Measurements from ENCODE around the genes NLRP6 and SCT.

DNA sequence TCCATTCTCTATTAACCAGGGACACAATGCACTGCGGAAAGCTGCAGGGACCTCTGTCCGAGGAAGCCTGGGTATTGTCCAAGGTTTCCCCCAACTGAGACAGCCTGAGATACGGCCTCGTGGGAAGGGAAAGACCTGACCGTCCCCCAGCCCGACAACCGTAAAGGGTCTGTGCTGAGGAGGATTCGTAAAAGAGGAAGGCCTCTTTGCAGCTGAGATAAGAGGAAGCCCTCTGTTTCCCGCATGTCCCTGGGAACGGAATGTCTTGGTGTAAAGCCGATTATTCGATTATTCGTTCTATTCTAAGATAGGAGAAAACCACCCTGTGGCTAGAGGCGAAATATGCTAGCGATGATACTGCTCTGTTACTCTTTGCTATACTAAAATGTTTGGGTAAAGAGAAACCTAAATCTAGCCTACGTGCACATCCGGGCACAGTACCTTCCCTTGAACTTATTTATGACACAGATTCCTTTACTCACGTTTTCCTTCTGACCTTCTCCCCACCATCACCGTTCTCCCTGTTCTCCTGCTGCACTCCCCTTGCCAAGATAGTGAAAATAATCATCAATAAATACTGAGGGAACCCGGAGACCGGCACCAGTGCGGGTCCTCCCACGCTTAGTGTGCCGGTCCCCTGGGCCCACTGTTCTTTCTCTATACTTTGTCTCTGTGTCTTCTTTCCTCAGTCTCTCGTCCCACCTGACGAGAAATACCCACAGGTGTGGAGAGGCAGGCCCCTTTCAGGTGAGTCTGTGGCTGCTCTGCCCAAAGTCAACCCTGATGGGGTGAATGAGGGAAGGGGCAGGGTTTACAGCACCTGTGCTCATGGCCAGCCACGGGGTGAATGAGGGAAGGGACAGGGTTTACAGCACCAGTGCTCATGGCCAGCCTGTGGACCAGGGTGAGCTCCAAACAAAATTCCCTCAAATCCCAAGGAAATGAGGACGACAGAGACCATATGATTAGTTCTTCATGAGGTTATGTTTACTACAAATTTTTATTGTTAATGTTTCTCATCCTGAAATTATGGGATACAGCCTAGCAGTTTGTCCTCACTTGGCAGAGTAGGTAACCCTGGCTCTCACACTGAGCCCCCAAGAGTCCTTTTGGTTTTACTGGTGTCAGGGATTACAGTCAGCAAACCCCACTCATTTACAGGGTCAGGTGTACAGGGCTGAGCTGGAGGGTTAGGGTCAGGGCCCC, 4.8 kb downstream of the BET1L start:
- RRBS, result no CpG with 5 or more reads among the region's 28 CpGs
CAGE:
- cytosol, long polyA plus RNA, result no peak
- long polyA plus RNA, result no peak
- nucleus, long polyA plus RNA, result no peak

DNA sequence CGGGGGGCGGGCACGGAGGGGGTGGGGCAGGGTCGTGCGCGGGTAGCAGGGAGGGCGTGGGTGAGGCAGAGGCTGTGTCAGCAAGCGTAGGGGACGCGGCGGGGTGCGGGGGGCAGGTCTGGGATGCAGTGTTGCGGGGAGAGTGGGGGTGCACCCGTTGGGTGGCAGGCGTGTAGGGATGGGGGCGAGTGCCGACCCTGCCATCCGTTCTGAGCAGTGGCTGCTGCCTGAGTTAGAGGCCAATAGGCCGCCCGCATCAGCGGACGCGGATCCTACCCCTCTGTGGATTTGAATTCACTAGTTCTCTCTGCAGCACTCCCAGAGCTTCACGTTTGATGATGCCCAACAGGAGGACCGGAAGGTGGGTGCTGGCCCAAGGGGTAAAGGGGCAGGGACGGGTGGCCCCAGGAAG, 1.5 kb downstream of the RIC8A start:
- RRBS, result 33% methylated on average over 1 of the region's 26 CpGs
CAGE:
- cytosol, long polyA plus RNA, result no peak
- long polyA plus RNA, result no peak
- nucleus, long polyA plus RNA, result no peak

- RRBS, result no CpG with 5 or more reads among the region's 18 CpGs
CAGE:
- cytosol, long polyA plus RNA, result no peak
- long polyA plus RNA, result no peak
- nucleus, long polyA plus RNA, result no peak
Observed at GRCh38 chr11:253074-253967, 16.5 kb downstream of the PSMD13 start.

- RRBS, result 93% methylated on average over 2 of the region's 9 CpGs
CAGE:
- cytosol, long polyA plus RNA, result no peak
- long polyA plus RNA, result no peak
- nucleus, long polyA plus RNA, result no peak
Observed at GRCh38 chr11:278271-278561, at the start of gene NLRP6. NLRP6 (plus strand) TSS chr11:278407.

DNA sequence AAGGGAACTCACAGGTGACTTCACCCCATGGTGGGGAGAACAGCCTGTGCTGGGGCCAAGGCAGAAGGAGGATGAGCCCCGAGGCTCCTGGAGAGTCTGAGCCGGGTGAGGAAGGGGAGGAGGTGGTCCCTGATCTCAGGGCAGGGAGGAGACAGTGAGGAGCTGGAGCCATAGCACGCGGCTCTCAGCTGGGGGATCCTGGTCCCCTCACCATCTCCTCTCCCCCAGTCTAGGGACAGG, 1.1 kb downstream of the IFITM2 start:
- RRBS, result no CpG with 5 or more reads among the region's 4 CpGs
CAGE:
- cytosol, long polyA plus RNA, result no peak
- long polyA plus RNA, result no peak
- nucleus, long polyA plus RNA, result no peak

- RRBS, result 43% methylated on average over 9 of the region's 20 CpGs
CAGE:
- cytosol, long polyA plus RNA, result no peak
- long polyA plus RNA, result no peak
- nucleus, long polyA plus RNA, result no peak
Observed at GRCh38 chr11:368218-368867, 956 bp upstream of the B4GALNT4 start.

GRCh38 chr11:370058-370778, 919 bp downstream of the B4GALNT4 start:
- RRBS, result under 1% methylated on average over 23 of the region's 43 CpGs
CAGE:
- cytosol, long polyA plus RNA, result no peak
- long polyA plus RNA, result no peak
- nucleus, long polyA plus RNA, result no peak

DNA sequence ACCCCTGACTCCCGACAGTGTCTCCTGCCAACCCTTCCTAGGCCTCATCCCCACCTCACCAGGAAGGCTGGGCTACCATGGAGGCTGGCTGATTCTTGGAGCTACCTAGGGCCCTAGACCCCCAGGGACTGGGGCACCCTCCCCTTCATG, 433 bp upstream of the PKP3 start:
- RRBS, result no CpG with 5 or more reads among the region's 1 CpG
CAGE:
- cytosol, long polyA plus RNA, result no peak
- long polyA plus RNA, result no peak
- nucleus, long polyA plus RNA, result no peak

DNA sequence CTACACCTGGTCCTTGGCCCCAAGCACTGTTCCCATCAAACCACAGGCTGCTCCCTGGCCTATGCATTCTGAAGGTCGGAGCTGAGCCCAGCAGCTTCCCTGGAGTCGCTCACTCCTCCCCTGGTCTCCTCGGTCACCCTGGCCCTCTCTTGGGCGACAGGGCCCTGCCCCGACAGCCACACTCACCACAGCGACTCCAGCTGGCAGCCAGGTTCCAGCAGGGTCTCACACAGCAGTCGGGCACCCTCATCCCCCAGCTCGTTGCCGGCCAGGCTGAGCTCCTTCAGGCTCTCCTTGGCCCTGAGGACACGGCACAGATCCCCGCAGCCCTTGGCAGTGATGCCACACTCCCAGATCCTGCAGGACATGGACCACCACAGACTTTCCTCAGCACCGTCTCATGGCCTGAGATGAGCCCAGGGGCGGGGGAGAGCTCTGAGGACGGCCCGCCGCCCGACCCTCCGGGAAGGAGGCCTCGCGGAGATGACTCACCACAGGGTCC, 8.7 kb downstream of the RNH1 start:
- RRBS, result no CpG with 5 or more reads among the region's 20 CpGs
CAGE:
- cytosol, long polyA plus RNA, result no peak
- long polyA plus RNA, result no peak
- nucleus, long polyA plus RNA, result no peak

GRCh38 chr11:503015-503942, 3.8 kb downstream of the RNH1 start:
- RRBS, result no CpG with 5 or more reads among the region's 25 CpGs
CAGE:
- cytosol, long polyA plus RNA, result no peak
- long polyA plus RNA, result no peak
- nucleus, long polyA plus RNA, result no peak

- RRBS, result no CpG with 5 or more reads among the region's 9 CpGs
CAGE:
- cytosol, long polyA plus RNA, result no peak
- long polyA plus RNA, result no peak
- nucleus, long polyA plus RNA, result no peak
Observed at GRCh38 chr11:584327-584706, 8.0 kb downstream of the PHRF1 start.

- RRBS, result no CpG with 5 or more reads among the region's 23 CpGs
CAGE:
- cytosol, long polyA plus RNA, result no peak
- long polyA plus RNA, result no peak
- nucleus, long polyA plus RNA, result no peak
Observed at GRCh38 chr11:601344-602056, 14.2 kb downstream of the IRF7 start.

DNA sequence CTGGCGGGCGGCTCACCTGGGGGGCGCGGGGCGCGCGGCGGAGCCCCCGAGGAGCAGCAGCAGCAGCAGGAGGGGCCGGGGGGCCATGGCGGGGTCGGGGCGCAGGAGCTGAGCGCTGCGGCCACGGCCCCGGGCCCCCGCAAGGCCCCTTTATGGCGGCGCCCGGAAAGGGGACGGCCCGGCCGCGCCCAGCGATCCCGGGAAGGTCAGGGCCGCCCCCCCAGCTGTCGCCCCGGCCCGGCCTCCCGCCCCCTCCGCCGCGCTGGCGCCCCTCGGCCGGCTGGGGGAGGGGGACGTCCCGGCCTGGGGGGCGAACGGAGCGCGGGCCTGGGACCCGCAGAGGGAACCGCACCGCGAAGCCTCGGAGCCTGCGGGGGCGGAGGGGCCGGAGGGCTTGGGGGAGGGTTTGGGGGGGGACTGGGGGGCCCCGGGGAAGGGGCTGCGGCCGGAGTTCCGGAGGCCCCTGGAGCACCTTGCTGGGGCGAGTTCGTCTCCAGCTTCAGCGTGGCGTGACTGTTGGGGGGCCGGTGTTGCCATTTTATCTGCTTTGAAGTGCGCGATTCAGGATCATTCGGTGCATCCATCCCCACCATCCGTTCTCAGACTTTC, at the start of gene SCT:
TSS of gene SCT (minus strand) at position 125 of the 609 bp plus-strand sequence.
- RRBS, result 13% methylated on average over 37 of the region's 65 CpGs
CAGE:
- cytosol, long polyA plus RNA, result start-site peak on the minus strand centred at position 145 of the sequence, 45 bp wide, 27 reads; start-site peak on the minus strand centred at position 367 of the sequence, 8 bp wide, 14 reads
- long polyA plus RNA, result start-site peak on the minus strand centred at position 176 of the sequence, 117 bp wide, 17 and 15 reads in 2 replicates
- nucleus, long polyA plus RNA, result start-site peak on the minus strand centred at position 157 of the sequence, 181 bp wide, 25 reads

- RRBS, result 11% methylated on average over 4 of the region's 43 CpGs
CAGE:
- cytosol, long polyA plus RNA, result no peak
- long polyA plus RNA, result no peak
- nucleus, long polyA plus RNA, result no peak
Observed at GRCh38 chr11:638940-639584, 2.0 kb downstream of the DRD4 start.

DNA sequence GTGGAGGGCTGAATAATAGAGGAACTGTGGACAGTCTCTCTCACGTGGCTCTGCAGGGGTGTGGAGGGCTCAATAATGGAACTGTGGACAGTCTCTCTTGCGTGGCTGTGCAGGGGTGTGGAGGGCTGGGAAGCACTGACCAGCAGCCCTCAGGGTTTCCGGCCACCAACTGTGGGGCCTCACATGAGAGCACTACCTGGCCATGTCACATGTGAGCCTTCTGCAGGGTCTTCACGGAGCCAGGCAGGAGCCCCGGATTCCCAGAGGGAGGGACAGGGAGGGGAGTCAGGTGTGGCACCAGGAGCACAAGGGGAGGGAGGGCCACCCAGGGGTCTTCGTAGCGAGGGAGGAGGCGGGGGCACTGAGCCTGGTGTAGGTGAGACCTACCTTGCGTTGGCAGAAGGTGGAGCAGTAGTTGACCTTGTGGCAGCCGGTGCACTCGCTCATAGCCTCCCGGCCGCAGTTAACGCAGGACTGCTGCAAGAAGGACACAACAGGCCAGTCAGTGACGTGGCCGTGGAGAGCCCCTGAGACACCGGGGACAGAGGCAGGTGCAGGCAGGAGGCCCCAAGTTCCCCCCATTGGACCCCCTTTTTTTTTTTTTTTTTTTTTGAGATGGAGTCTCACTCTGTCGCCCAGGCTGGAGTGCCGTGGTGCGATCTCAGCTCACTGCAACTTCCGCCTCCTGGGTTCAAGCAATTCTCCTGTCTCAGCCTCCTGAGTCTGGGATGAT, 16.7 kb downstream of the DRD4 start:
- RRBS, result 80% methylated on average over 8 of the region's 21 CpGs
CAGE:
- cytosol, long polyA plus RNA, result no peak
- long polyA plus RNA, result no peak
- nucleus, long polyA plus RNA, result no peak

DNA sequence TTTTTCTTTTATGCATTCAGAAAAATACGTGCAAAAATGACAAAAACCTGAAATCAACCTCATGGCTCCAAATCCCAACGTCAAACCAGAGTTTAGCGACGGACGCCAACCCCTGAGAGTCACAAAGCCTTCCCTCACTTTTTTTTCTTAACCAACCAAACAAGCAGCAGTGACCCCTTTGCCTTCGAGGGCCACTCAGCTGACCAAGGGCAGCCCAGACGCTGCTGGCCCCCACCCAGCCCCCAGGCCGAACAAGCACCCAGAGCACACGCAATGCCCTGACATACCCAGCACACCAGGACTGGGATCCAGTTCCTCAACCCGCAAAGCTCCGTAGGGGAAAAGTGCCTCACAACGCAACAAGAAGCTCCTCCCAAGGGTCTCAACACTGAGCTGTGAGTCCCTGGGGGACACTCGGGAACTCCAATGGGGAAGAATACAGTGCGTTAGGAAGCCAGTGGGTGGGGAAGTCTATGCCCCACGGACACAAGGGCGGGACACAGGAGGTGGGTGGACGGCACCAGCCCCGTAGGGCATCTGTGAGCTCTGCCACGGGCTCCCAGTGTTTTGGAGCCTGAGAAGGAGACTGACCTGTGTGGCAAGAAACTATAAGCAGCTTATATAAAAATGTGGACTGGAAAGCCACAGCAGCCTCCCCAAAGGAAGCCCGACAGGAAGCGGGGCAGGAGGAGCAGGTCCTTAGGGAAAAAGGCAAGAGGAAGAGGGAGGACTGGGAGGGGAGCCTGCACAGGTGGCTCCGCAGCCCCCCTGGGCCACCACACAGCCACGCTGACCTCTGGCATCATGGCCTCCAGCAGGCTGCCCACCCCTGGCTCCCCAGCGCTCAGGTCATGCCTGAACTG, 1.6 kb downstream of the DEAF1 start:
- RRBS, result no CpG with 5 or more reads among the region's 24 CpGs
CAGE:
- cytosol, long polyA plus RNA, result no peak
- long polyA plus RNA, result no peak
- nucleus, long polyA plus RNA, result no peak

DNA sequence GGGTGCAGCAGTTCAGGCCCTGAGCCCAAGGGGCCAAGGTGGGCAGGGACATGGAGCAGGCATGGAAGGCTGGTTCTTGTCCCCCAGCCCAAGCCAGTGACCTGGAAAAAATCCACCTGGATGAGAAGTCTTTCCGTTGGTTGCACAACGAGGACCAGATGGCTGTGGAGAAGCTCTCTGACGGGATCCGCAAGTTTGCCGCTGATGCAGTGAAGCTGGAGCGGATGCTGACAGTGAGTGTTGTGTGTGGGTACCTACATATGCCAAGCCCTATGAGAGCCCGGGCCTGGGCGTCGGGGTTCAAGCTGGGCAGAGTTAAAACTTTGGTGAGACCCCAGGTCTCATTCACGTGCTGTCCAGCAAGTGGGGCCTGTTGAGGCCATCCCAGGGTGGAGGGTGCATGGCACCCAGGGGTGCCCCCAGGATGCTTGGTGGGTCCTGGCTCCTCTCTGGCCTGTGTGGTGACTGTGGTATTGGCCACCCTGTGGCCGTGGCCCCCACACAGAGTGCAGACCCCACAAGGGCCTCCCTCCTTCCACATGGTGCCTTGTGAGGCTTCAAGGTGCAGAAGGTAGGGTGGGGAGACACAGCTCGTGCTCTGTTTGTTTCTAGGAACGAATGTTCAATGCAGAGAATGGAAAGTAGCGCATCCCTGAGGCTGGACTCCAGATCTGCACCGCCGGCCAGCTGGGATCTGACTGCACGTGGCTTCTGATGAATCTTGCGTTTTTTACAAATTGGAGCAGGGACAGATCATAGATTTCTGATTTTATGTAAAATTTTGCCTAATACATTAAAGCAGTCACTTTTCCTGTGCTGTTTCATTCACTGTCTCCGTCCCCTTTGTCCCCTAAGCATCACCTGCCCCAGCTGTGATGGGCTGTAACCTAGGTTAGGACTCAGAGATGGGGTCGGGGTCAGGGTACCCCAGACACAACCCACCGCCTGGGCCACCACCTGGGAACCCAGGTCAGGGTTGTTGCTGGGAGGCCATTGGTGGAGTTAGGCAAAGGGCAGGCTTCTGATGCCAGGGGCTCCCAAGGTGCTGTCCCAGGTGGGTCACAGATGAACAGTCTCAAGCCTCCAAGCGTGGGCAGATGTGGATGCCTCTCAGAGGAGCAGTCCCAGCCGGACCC, 12.7 kb downstream of the GATD1 start:
- RRBS, result no CpG with 5 or more reads among the region's 23 CpGs
CAGE:
- cytosol, long polyA plus RNA, result no peak
- long polyA plus RNA, result no peak
- nucleus, long polyA plus RNA, result no peak

GRCh38 chr11:765337-766315, 11.7 kb downstream of the GATD1 start:
- RRBS, result 80% methylated on average over 1 of the region's 26 CpGs
CAGE:
- cytosol, long polyA plus RNA, result no peak
- long polyA plus RNA, result no peak
- nucleus, long polyA plus RNA, result no peak

GRCh38 chr11:791520-792644, 2.0 kb upstream of the CEND1 start:
- RRBS, result 90% methylated on average over 14 of the region's 60 CpGs
CAGE:
- cytosol, long polyA plus RNA, result no peak
- long polyA plus RNA, result no peak
- nucleus, long polyA plus RNA, result no peak

- RRBS, result no CpG with 5 or more reads among the region's 7 CpGs
CAGE:
- cytosol, long polyA plus RNA, result no peak
- long polyA plus RNA, result no peak
- nucleus, long polyA plus RNA, result no peak
Observed at GRCh38 chr11:796774-797034, 1.4 kb downstream of the SLC25A22 start.